ENCODE measurements around the gene GPR6.

GRCh38 chr6:109295456-109295951, 86.8 kb downstream of the CD164 start:
- PRO-cap, result no peak

DNA sequence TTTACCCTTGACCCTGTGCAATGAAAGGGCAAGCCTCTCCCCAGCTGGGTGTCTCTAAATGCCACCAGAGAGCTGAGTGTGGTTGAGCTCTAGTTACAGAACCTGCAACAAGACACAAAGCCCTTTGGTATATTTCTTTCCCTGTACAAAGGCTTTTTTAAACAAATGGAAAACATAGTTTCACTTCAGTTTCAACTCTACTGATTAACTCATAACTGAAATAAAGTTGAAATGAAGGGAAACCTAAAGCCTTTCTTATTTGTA, 65.2 kb downstream of the CD164 start:
- PRO-cap, result no peak

GRCh38 chr6:109376039-109376698, 6.1 kb downstream of the CD164 start:
- PRO-cap, result no peak

DNA sequence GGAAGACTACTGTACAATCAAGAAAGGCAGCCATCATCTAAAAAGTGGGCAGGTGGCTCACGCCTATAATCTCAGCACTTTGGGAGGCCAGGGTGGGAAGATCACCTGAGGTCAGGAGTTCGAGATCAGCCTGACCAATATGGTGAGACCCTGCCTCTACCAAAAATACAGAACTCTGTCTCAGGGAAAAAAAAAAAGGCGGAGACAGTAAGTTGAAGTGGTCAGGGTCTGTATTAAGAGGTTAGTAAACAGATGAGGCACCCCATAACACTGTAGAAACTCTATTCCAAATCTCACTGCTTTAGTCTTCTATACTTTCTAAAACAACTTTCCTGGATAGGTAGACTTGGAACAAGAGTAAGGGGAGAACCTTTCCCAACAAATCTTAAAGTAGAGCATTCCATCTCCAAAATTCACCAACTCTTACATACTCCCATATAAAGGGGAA, 4.0 kb downstream of the CD164 start:
- PRO-cap, result no peak

GRCh38 chr6:109384036-109384346, 1.7 kb upstream of the CD164 start:
- PRO-cap, result no peak

DNA sequence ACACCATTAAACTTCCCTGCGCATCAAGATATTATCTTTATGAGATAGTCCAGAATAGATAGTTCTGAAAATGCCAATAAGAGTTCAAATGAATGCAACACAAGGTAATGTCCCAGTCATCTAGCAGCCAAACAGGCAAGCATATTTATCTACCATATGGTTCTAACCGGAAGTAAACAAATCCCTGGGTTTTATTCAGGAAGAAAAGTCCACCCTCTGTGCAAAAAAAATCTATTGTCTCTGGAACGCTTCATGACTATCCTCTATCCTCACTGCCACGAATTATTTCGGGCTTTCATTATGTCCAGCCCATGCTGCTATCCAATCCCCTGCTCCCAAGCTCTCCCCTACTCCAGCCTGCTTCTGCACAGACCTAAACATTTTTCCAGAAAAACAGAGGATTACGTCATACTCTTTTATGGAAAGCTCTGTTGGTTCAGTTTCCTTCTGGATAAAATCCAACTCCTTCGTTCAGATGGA, 11.5 kb downstream of the PPIL6 start:
- PRO-cap, result no peak

DNA sequence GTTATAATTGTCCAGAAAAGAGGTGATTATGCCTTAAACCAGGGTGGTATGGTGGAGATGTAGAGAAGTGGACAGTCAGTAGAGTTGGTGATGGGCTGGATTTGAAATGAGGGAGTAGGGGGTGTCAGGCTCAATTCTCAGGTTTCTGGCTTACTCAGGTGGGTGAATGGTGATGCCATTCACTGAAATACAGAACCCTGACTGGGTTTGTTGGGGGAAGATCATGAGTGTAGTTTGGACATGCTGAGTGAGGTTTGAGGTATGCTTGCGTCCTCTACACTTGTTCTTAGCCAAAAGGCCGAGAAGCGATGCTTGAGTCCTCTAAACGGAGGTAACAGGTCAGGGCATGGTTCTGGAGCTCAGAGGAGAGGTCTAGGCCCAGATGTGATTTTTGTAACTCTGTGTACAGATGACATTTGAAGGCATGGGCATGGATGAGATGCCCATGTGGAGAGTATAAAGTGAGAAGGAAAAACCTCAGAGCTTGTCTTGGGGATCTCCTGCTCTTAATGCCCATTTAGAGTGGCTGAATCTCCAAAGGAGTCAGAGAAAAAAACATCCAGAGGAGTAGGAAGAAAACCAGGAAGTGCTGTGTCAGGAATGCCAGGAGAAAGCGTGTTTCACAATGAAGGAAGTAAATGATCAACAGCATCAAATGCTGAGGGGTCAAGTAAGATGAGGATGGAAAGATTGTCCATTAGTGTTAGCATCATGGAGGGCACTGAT, 55.9 kb downstream of the FIG4 start:
- PRO-cap, result no peak

- PRO-cap, result no peak
Measured at GRCh38 chr6:109892999-109893344, 85.1 kb upstream of the GPR6 start.

GRCh38 chr6:109977909-109978565, at the start of gene GPR6:
TSS of gene GPR6 (plus strand) at chr6:109978311.
- PRO-cap, result no peak

DNA sequence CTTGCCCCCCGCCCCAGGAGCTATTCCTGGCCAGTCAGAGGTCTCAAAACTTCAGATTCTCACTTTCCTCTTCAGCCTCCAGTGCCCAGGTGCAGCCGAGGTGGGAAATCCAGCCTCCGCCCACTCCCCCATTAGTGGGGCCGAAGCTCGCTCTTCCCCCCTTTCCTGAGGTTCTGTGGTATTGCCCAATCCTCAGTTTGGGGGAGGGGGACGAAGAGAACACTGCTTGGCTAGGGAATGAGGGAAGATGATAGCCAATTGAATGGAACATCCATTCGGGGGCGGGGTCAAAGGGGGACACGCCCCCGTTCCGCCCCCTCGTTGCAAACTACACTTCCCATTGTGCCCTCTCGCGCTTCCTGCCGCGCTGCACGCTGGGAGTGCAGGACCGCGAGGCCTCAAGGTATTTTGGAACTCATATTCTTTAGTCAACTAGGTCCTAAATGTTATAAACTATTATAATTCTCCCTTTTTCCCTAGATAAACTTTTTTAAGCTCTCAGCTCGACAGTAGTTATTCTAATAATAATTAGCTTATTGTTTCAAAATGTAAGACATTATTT, 368 bp upstream of the CDC40 start:
- PRO-cap, result unidirectional peak, minus-strand start at position 164 of the sequence

- PRO-cap, result no peak
Measured at GRCh38 chr6:110511519-110511904, 35.1 kb upstream of the SLC22A16 start.

- PRO-cap, result no peak
Measured at GRCh38 chr6:110517230-110517636, 40.8 kb upstream of the SLC22A16 start.

DNA sequence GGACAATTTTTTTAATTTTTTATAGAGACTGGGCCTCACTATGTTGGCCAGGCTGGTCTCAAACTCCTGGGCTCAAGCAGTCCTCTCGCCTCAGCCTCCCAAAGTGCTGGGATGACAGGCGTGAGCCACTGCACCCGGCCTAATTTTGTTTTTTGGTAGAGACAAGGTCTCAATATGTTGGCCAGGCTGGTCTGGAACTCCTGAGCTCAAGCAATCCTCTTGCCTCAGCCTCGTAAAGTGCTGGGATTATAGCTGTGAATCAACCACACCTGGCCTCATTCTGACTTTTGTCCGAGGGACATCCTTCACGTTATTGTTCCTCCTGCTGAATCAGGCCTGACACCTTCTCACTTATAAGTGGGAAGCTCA, 92.4 kb upstream of the SLC22A16 start:
- PRO-cap, result no peak

DNA sequence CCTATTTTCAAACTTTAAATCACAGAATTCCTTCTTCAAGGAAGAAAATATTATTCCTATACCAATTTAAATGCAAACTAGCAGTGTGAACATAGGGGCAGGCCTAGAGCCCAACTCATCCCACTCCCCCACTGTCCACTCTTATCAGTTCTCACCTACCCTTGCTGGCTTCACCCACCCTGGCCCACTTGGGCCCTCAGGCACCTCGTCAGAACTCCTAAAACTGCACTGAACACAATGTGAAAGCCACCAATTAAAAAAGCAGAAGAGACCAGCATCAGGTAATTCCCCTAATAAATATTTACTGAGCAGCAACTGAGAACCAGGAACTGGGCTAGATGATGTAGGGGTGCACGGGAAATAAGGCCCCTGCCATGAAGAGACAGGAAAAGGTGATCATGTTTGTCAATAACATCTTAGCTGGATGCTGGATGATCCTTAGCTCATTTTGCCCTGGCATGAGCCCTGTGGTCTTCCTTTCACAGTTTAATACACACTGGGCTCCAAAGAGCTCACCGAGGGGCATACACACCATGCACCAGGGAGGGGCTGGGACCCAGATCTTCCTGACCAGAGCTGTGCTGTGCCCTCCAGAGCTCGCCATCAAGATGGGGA, 113.4 kb upstream of the SLC22A16 start:
- PRO-cap, result no peak

DNA sequence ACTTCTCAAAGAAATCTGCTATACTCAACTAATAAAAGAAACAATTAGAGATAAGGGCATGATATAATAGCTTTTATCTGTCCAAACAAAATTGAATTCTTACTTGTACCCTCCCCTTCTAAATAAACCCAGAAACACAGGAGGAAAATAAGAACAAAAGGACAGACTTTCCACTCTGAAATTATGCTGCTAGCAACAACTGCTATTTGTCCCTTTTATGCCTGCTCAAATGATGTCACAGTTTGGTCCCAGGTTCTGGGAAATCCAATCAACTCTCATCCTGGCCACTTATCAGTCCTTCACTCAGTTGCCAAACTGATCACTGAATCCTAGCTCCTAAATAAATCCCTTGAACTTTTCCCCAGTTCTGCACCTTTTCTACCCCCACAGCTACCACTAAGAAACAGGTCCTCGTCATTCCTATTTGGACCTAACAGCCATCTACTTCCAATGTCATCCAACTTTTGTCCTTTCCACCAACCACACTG, 33.2 kb downstream of the CDK19 start:
- PRO-cap, result no peak

- PRO-cap, result no peak
Measured at GRCh38 chr6:110959380-110959655, 812 bp downstream of the GTF3C6 start.

- PRO-cap, result no peak
Measured at GRCh38 chr6:111231086-111231408, 28.1 kb upstream of the MFSD4B start.

DNA sequence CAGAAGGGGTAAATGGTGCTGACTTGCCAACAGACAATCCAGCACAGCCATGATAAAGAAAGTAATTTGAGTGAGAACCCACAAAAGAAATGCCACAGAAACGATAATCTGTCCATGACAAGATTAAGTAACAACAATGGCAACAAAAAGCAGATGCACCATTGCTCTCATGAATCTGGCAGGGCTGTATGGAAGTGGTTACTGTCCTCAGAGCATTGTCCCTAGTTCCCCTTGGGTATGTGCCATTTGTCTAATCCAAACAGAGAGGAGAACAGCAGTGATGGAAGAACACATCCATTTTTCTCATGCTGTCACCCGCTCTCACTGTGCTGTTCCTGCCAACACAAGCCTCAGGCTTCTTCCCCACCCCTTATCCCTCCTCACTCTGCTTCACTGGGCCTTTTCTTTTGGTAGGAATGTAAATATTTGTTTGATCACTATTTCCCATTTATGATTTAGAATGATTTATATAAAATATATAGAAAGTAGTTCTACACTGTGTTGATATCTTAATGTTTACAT, 65.8 kb downstream of the REV3L start:
- PRO-cap, result no peak

DNA sequence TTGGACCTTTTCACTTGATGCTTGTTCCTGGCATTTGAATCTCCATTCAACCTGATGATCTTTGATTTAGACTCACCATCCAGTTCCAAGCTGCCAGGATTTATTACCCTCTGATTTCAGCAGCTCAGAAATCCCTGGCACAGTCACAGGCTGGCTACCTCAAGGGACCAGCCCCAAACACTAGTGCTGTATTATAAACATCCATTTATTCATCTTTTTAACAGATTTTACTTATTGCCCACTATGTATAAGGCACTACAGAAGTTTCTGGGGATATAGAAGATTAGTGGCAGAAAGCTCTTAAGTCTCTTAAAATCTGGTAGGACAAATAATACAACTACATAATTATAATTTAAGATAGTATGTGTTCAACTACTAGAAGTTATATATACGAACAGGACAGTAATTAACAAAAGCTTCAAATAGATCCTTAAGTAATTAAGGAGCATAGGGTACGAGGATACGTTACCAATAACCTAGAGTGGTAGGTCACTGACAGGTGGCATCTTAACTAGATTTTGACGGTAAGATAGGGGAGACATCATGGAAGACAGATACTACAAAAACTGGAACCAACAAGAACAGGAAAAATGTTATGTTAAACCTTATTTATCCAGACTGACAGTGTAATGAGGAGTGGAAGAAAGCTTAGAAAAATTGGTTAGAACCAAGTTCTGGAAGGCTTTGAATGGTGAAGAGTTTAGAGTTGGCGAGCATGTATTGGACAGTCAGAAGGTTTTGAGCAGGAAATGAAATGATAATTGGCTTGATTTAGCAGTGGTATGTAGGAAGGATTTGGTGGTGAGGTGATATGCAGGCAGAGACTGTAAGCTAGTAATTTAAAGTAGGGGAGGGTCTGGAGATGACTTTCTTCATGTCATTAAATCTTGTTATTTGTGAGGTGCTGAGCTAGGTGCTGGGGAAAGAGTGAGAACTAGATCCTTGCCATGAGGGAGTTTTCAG, 15.5 kb upstream of the REV3L start:
- PRO-cap, result no peak

- PRO-cap, result no peak
Measured at GRCh38 chr6:111565237-111566306, 40.1 kb downstream of the TRAF3IP2 start.

Data from ureter (tissue), 1 donor.